Mesenchymal stem cell of Wharton's jelly (primary cell): ENCODE measurements around a stretch of chr19.

- CAGE, long polyA plus RNA: no peak
These were observed 33.9 kb downstream of the CCNE1 start for GRCh38 chr19:29845510-29846206.

DNA sequence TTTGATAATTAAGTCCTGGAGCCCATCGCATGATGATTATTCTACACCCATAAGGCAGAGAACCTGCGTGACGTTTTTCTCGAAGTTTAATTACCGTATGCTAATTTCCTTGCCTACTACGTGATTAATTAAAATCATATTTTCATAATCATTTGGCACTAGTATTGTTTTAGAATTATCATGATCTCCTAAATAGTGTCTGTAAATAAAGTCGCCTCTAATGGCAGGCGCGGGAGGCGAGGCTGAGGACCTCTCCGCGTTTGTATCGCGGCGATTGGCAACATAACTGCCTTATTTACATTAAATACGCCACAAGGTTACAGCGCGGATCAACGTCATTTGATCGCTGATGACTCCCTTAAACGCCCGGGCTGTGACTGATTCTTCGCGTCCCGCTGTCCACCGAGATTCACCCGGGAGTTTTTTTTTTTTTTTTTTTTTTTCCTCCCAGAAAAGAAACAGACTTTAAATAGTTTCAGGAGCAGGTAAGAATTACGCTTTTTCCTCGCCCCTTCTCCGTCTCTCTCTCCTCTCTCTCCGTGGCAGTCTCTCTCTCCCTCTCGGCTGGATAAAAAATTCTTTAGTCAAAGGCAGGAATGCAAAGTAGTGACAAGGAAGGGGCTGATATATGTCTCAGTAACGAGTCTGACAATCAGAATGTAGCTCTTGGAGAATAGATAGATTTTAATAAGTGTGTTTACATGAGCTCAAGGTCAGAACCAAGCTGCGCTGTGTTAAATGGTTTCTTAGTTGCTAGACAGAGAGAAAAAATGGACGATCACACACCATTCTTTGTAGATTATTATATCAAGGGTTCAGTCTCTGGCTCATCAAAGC is 147.5 kb upstream of the ZNF536 start:
- CAGE, long polyA plus RNA: no peak

GRCh38 chr19:30227580-30228584 is 144.3 kb upstream of the ZNF536 start:
- CAGE, long polyA plus RNA: no peak

- CAGE, long polyA plus RNA: no peak
These were observed 142.6 kb upstream of the ZNF536 start for GRCh38 chr19:30229514-30229960.

DNA sequence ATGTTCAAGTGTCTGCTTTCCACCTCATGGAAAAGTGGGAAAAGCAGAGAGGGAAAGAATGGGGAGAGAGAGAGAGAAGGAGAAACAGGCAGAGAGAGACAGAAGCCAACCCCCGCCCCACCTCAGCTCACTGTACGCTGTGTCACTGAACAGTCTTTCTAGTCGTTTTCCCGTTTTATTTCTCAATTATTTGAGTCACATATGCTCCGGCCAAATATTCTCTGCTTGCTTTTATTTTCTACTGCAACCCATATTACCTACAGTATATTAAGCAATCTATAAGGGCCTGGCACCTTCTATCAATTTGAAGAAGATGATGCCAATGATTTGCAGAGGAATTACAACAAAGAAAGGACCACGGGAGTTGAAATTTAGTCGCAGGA is 32.5 kb downstream of the TSHZ3 start:
- CAGE, long polyA plus RNA: no peak

- CAGE, long polyA plus RNA: no peak
These were observed 11.1 kb downstream of the TSHZ3 start for GRCh38 chr19:31338097-31338578.

- CAGE, long polyA plus RNA: no peak
These were observed 234.0 kb upstream of the TSHZ3 start for GRCh38 chr19:31583095-31583787.

GRCh38 chr19:31597710-31598072 is 248.5 kb upstream of the TSHZ3 start:
- CAGE, long polyA plus RNA: no peak

DNA sequence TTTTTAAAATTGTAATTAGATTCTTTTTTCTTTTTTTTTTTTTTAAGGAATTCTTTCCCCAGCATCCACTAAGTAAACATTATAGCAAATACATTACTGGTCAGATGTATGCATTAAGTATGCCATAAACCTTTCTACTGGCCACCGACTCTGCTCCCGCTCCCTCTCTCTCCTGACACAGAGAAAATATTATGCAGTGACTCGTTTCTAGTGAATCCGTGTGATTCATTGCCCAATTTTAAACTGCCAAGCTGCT is 368.7 kb upstream of the TSHZ3 start:
- CAGE, long polyA plus RNA: no peak

DNA sequence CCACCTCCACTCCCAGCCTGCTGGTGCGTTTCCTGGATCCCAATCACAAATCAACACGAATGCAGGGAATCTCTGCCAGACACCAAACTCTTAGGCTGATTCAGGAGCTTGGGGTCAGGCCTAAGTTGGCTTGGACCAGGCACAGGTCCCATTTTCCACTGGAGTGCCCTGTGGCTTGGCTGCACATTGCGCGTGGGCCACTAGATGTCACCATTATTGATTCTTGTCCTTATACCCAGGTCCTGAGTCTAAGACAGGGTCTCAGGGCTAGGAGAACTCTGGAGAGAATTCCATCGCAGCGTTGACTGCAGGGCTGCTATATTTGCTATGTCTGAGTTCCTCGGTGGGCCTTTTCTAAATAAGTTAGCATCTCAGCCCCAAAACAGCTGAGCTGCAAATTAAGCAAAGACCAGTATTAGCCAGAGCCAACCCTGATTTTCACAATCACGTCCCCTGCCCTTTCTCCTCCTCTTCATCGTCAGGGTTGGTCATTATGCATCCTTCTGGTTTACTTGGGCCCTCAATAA is 5.1 kb upstream of the ZNF507 start:
- CAGE, long polyA plus RNA: no peak

- CAGE, long polyA plus RNA: no peak
These were observed 674 bp downstream of the ZNF507 start for GRCh38 chr19:32345761-32346806.

GRCh38 chr19:32353350-32354418 is 8.3 kb downstream of the ZNF507 start:
- CAGE, long polyA plus RNA: no peak

DNA sequence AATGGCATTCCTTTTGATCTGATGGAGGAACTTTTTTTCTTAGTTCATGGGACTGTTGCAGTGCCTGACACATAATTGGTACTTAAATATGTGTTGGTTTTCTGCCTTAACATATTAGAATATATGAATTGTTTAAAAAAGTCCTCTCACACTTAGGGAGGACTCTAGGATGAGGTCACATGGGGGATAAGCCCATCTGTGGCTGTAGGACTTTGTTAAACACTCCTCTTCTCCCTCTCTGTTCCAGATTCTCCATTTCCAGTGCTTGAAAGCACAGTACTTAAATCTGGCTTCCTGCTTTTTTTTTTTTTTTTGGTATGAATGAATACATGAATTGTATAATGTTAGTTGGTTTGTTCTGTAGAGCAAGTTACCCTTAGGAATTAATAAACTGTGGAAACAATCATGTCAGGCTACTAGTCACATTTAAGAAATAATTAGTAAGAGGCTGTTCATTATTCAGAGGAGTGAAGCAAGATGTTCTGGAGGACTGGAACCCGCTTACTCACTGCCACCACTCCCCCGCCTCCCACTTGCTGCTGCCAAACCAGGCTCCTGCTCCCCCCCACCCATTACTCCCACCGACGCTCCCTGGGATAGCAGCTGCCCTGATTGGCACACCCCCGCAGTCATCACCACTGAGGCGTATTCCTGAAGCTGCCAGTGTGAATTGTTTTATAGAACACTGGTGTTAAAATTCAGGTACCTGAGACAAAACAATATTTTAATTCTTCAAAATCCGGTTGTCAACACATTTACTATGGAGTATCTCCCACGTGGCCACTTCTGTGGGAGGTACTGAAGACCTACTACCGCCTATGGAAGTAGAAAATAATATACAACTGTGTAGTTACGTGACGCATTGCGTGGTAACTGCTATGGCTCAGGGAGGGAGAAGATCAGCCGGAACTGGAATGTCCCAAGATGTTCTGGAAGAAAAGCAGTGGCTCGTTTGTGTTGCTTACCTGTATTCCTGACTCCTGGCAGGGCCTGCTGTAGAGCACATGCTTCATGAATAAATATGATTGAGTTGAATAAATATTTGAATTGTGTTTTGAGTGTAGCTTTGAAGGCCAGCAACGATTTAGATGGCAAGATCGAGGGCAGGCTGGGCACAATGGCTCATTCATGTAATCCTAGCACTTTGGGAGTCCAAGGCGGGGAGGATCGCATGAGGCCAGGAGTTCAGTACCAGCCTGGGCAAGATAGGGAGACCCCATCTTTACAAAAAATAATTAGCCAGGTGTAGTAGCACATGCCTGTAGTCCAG is 1.6 kb downstream of the DPY19L3 start:
- CAGE, long polyA plus RNA: no peak

- CAGE, long polyA plus RNA: no peak
These were observed 1.6 kb downstream of the RGS9BP start for GRCh38 chr19:32677172-32677644.

DNA sequence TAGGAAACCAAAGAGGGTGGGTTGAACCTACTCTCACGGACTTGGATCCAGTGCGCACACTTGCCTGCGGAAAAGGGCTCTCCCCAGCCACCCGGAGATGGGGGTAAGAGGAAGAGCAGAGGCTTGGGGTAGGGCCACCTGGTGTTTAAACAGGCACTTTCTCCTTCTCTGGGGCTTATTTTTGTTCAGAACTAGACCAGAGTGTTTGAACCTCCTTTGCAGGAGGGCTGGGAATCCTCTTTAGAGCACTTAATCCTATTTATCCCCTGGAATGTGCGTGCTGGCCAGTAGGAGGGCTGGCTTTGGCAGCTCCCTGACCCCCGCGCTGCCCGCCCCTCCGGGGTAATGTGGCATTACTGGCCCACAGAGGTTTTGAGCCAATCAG is 2.0 kb downstream of the RGS9BP start:
- CAGE, long polyA plus RNA: no peak

GRCh38 chr19:32902397-32902867 is 32.9 kb upstream of the SLC7A9 start:
- CAGE, long polyA plus RNA: no peak

DNA sequence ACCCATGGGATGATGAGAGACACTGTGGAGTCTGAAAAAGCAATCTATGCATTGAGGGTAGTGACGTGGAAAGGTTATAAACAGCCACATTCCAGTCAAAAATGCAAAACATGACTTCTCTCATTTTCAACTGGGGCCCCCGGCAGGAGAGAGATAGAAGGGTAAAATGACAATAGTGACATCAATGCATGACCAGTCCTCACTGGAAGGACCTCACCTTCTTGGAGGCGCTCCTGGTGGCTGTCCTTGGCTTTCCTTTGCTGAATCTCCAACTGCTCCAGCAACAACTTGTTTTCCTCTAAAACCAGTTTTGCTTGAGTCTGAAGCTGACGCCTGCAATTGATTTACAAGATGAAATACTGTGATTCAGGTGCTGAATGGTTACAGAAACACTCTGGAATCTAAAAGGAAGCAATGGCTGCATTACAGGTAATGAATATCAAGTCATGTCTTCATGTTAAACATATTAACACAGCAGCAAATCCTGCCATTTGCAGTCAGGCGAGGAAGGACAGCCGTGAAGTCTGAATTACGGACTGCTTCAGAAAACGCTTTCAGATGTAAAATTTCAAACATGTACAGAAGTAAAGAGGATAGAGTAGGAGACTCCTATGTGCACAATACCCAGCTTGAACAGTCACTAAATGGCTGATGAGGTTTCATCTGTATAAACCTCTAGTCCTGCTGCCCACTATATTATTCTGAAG is 48.6 kb upstream of the SLC7A9 start:
- CAGE, long polyA plus RNA: no peak

DNA sequence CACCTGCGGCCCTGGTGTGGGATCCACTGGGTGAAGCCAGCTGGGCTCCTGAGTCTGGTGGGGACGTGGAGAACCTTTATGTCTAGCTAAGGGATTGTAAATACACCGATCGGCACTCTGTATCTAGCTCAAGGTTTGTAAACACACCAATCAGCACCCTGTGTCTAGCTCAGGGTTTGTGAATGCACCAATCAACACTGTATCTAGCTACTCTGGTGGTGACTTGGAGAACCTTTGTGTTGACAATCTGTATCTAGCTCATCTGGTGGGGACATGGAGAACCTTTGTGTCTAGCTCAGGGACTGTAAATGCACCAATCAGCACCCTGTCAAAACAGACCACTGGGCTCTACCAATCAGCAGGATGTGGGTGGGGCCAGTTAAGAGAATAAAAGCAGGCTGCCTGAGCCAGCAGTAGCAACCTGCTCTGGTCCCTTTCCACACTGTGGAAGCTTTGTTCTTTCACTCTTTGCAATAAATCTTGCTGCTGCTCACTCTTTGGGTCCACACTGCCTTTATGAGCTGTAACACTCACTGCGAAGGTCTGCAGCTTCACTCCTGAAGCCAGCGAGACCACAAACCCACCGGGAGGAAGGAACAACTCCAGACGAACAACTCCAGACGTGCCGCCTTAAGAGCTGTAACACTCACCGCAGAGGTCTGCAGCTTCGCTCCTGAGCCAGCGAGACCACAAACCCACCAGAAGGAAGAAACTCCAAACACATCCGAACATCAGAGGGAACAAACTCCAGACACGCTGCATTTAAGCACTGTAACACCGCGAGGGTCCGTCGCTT is 27.5 kb downstream of the RHPN2 start:
- CAGE, long polyA plus RNA: no peak

- CAGE, long polyA plus RNA: no peak
These were observed 25.4 kb downstream of the RHPN2 start for GRCh38 chr19:33039207-33039706.

- CAGE, long polyA plus RNA: no peak
These were observed 382 bp downstream of the RHPN2 start for GRCh38 chr19:33064252-33064760.